BE2C (cell line): ENCODE measurements around the genes PRMT3 and NELL1.

DNA sequence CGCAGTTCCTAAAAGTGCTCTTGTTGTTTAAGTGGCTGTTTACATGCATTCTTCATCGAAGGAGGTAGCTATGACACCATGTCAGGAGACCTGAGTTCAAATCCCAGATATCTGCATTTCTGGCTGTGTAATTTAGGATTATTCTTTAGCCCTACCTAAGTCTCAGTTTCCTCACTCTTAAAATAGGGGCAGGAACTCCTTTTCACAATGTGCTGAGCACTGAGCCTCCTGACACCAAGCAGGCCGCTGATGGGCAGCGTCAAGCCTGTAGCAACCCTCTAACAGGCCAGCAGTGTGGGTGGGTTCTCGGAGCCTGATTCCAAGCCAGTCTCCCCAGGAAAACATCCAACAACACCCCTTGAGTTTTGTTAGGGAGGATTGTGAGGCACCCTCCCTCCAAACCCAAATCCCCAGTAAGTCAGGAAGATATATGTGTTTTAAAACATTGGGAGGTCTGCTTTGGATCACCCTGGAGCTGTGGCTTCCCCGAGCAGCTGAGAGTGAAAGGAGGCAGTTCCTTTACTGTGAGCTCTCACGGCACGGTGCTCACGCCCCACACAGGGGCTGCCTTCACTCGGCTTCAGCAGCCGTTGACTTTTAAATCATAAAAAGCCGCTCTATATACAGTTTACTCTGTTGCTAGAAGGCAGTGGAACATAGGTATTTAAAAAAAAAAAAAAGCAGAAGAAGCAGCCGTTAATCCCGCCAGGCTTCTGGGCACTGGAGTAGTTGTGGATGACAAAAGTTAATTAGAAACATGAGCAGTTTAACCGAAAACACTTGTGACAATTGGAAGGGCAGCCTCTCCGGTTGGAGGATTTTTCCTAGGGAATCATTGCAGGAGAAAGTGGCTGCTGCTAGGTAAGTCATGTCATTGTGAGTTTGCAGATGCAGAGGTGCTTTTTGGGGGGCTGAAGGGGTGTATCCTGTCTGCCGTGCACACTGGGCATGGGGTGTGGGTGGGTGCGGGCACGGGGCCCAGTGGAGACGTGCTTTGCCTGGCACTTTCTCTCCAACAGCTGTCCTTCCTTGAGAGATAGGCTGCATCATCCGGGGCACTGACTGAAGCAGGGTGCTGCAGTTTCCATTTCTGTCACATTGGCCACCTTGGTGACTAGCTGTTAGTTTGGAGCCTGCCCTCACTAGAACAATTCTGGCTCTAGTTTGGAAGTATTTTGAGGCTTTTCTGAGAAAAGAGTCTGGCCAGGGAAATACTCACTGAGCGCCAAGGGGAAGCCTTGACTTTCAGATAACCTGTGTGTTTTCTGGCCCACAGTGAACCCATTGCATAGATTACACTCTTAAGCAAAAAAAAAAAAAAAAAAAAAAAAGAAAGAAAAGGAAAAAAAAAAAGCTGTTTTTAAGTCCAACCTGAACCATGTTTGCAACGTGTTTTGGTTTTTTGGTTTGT, 218.8 kb downstream of the NAV2 start:
- RRBS, result no CpG with 5 or more reads among the region's 23 CpGs

DNA sequence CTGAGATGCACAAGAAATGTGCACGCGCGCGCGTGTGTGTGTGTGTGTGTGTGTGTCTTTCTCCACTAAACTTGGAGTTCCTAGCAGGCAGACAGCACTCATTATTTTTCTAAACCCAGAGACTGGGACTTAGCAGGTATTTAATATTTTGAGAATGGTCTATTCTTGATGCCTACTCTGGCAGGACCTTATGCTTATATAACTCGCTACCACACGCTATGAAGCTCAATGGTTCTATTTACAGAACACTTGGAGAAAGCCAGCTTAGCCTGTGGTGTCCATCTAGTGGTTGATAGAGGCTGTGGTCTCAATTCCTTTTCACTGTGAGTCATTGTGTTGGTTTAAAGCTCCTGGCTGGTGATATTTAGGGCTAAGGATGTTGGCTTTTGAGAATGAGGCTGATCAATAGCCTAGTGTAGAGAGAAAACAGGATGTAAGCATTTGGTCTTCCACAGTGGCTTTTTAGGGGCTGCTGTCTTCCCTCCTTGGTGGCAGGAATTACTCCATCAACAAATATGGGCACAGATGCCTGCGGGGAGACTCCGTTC, 206.4 kb downstream of the DBX1 start:
- RRBS, result no CpG with 5 or more reads among the region's 9 CpGs

- RRBS, result no CpG with 5 or more reads among the region's 4 CpGs
These were observed 165.3 kb downstream of the DBX1 start for GRCh38 chr11:19994918-19995469.

DNA sequence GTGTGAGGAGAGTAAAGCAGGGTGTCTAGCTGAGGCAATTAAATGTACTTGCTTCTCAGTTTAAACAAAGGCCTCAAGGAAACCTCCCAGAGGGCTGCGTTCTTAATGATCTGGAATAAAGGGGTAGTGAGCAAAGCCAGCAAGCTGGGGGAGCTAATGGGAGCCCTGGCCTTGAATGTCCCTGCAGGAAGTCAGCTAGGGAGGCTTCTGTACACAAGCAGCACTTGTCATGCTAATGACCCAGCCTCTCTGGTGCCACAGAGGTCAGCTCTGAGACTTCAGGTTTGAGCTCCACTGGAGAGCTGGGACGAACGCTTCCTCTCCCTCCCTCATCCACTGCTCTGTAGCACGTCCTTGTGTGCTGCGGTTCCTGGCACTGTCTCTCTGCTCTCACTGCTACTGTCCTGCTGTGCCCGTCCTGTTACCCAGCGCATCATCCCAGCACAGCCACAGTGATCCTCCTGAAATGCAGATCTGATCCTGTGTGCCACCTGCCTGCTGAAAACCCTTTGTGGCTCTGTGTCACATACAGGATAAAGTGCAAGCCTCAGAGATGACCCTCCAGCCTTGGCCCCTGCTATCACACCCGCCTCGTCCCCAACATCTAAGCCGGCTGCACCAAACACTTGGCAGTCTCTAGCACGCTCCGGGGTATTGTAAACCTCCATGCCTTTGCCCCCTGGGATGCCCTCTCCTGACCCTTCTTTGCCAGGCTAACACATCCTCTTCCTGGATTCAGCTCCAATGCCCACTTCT, 159.6 kb downstream of the DBX1 start:
- RRBS, result no CpG with 5 or more reads among the region's 12 CpGs

DNA sequence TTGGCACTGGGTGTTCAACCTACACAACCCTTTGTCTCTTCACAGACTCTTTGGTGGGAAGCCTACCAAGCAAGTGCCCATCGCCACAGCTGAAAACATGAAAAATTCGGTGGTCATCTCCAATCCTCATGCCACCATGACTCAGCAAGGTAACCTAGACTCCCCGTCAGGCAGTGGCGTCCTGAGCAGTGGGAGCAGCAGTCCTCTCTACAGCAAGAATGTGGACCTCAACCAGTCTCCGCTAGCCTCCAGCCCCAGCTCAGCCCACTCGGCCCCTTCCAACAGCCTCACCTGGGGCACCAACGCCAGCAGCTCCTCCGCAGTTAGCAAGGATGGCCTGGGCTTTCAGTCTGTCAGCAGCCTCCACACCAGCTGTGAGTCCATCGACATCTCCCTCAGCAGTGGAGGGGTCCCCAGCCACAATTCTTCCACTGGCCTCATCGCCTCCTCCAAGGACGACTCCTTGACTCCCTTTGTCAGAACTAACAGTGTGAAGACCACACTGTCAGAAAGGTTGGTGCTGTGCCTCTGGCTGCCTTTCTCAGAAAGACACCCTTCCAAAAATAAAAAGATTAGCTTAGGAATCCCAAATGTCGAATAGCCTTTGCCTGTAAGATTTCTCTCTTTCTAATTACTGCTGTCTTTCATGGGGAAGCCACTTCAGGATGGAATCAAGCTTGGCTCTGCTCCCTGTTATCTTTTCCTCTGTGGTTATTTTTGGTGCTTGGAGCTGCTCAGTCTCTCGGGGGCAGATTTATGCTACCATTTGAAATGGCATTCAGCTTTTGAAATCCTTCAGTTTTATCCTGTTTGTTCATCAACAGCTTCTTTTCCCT, 111.4 kb downstream of the DBX1 start:
- RRBS, result no CpG with 5 or more reads among the region's 13 CpGs

DNA sequence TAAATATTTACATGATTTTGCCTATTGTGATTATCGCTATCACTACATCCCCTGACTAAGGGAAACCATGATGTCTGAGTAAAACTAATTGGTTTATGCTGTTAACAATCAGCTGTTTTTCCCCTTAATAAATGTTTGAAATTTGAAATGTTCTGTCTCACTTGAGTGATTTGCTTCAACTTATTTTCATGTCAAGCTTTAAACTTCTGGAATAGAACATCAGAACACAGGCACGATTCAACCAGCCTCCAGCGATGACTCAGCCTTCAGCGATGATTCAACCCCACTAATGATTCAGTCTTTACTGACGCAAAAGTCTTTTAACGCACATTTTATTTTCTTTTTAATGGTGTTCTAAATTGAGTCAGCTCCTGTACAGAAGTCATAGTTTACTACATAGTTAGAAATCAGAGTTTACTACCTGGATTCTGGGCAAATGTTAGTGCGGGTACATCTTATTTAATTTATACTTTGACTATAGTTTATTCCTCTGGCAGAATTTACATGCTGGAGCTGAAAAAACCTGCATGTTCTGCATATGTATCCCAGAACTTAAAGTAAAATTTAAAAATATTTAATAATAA, 4.1 kb downstream of the HTATIP2 start:
- RRBS, result no CpG with 5 or more reads among the region's 7 CpGs

- RRBS, result 1% methylated on average over 24 of the region's 75 CpGs
These were observed at the start of gene PRMT3 for GRCh38 chr11:20387078-20387798. Gene PRMT3 (plus strand): TSS chr11:20387716.

- RRBS, result no CpG with 5 or more reads among the region's 4 CpGs
These were observed 97.5 kb upstream of the SLC6A5 start for GRCh38 chr11:20501865-20502359.

GRCh38 chr11:20668863-20669763, at the start of gene NELL1:
Gene NELL1 (plus strand): TSS chr11:20669586.
- RRBS, result under 1% methylated on average over 13 of the region's 90 CpGs

DNA sequence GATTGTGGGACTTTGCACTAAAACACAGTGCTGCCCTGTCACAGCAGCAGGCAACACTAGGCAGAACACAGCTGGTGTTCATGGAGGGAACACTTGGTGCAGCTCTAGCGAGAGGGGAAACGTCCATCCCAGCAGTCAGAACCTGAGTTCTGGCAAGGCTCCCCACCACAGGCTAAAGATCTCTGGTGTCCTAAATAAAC, 716.2 kb upstream of the ANO5 start:
- RRBS, result no CpG with 5 or more reads among the region's 2 CpGs

- RRBS, result no CpG with 5 or more reads among the region's 62 CpGs
These were observed 439.9 kb upstream of the ANO5 start for GRCh38 chr11:21752643-21753656.

DNA sequence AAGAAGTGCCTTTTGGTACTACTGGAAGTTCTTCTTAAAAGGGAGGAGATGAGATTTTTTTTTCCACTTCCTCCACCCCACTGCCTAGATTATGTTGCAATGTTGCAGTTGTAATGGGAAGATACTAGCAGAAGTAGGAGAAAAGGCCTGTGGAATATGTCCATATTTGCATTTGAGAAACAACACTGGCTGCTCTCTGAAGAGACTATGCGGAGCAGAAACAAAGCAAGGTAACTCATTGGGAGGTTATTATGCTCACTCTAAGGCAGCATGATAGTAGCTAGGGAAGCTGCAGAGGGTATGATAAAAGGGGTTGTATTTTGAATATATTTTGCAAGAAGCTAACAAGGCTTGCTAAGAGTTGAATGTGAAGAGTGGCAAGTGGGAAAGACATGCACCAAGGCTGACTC, 280.5 kb upstream of the ANO5 start:
- RRBS, result no CpG with 5 or more reads among the region's 1 CpG

DNA sequence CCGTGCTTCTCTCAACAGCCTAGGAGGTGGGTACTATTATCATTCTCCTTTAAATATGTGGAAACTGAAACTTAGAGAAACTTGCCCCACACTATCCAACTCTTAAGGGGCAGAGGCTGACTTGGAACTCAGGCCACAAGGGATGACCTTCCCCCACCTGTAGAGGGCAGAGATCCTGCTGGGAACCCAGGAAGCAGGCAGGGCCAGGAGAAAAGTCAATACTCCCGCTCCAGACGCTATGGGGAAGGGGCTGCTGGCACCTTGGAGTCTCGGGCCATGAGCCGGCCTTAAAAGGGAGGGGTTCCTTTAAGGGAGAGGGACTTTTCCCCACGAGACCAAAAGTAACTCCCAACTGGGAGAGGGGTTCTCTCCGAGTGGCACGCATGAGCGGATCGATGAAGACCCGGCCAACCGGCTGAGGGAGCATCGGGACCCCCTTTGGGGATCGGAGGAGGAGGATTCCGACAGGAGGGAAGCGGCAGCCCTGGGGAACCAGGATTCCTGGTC, 576 bp upstream of the ANO5 start:
- RRBS, result no CpG with 5 or more reads among the region's 16 CpGs

DNA sequence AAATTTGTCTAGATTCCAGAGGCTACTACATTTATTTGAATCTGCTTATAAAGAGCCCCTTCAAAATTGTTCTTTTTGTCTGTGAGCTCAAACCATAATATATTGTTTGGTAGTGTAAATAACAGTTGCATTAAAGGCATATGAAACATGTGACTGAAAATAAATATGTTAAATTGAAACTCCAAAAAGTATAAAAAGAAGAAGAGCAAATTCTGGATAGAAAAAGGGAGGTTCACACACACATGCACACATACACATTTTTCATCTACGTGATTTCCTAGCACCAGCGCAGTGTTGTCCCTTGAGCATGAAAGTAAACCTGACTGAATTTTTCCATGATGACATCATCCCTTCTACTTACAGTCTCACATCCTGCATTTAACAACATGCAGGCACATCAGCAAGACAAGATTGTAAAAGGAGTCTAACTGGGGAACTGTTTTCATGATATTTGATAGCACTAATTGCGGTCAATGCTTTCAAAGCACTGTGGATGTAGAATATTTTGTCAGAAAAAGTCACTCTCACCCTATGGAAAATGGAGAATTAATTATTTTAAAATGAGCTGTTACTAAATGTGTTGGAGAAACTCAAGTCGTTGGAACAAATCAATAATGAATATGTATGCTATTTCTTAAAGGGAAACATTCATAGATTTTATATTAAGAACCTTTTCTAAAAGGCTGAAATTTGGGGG, 36.6 kb downstream of the GAS2 start:
- RRBS, result no CpG with 5 or more reads among the region's 4 CpGs

- RRBS, result no CpG with 5 or more reads among the region's 2 CpGs
These were observed 407.5 kb upstream of the ANO3 start for GRCh38 chr11:25924512-25924782.

DNA sequence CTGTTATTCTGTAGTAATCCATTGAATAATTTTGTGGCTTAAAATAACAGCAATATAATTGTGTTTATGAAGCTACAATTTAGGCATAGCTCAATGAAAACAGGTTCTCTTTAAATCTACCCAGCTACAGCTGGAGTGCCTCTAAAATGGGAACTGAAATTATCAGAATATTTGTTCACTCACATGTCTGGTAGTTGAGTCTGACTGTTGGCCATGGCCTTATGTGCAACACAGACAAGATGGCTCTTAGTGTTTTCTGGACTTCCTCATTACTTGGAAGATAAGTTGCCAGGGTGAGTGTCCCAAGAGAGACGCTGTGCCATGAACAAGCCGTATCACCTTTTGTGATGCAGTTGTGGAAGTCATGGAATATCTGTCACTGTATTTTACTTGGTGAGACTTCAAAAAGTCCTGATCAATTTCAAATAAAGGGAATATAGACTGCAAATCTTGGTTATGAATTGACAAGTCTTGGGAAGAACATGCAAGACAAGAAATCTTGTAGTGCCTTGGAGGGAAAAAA, 244.3 kb upstream of the ANO3 start:
- RRBS, result no CpG with 5 or more reads among the region's 2 CpGs

DNA sequence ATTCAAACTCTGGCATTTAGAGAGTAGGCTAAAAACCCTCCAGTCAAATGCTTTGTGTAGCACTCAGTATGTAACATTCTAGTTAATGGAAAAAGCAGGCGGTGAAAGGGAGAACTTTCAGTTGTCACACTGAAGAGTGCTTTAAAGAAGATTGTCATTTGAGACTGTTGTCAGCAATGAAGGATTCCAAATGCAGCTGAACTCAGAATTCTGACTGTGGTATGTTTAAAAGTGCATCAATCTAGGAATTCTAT, 98.2 kb downstream of the MUC15 start:
- RRBS, result no CpG with 5 or more reads among the region's 1 CpG

DNA sequence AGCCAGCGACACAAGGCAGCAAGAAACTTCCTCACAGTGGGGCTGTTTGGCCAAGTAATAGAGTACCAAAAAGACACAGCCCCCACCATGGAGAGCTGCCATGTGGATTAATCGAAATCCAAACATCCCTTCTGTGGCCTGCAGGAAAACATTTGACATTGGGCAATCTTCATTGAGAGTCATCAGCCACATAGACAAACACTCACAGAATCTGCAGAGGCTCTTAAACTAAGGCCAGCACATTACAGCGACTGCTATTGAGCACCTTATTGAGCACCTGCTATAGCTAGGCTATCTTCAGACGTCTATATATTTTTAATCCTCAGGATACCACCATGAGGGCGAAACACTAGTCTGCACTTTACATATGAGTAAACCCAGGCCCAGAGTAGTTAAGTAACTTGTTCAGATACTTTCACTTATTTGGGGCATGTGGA, 43.5 kb upstream of the FIBIN start:
- RRBS, result no CpG with 5 or more reads among the region's 5 CpGs